ENCODE measurements around the genes STXBP1, SH2D3C and DPM2.

GRCh38 chr9:127210083-127211158 is 54.2 kb upstream of the GARNL3 start:
- PRO-cap: no peak

GRCh38 chr9:127424786-127425020 is 521 bp downstream of the ZNF79 start:
- PRO-cap: unidirectional peak, minus-strand start at chr9:127424871

DNA sequence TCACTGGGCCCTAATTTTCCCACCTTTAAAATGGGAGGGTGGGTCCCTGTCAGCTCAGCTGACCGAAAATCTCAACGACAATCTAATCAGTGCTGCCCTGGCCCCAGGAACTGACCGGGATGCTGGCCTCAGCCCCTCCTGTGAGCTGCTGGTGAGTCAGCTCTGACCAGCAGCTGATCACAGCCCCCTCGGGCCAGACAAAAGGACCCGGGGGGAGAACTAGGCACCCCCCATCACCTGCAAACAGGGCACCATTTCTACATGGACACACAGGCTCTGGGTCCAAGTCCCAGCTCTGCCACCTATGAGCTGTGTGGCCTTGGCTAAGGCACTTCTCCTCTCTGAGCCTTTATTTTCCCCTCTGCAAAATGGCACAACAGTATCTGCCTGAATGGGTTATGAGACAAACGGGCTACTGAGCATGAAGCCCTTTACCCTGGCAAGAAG is 29.3 kb downstream of the NIBAN2 start:
- PRO-cap: unidirectional peak, minus-strand start at position 112 of the sequence

DNA sequence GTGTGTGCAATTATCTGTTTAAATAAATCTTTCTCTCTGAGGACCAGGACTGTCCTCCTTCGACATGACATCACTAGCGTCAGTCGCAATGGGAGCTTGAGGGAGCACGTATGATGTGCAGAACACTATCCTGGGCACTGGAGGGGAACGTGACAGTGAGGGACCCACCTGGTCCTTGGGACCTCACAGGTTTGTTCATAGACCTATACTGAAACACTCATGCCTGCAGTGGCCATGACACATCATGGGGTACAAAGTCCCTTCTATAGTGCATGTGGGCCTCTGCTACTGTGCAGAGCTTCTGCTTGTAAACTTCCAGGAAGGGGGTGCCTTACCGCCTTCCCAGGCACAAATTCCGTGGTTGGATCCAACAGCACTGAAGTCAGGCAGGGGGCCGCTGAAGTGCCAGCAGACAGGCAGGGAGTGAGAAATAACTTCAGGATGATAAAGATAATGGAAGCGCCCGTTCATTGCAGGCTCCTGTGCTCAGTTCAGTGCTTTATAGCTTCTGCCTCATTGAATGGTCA is 7.2 kb upstream of the NIBAN2 start:
- PRO-cap: bidirectional peak, plus-strand start at position 351 of the sequence, minus-strand start at position 210 of the sequence

DNA sequence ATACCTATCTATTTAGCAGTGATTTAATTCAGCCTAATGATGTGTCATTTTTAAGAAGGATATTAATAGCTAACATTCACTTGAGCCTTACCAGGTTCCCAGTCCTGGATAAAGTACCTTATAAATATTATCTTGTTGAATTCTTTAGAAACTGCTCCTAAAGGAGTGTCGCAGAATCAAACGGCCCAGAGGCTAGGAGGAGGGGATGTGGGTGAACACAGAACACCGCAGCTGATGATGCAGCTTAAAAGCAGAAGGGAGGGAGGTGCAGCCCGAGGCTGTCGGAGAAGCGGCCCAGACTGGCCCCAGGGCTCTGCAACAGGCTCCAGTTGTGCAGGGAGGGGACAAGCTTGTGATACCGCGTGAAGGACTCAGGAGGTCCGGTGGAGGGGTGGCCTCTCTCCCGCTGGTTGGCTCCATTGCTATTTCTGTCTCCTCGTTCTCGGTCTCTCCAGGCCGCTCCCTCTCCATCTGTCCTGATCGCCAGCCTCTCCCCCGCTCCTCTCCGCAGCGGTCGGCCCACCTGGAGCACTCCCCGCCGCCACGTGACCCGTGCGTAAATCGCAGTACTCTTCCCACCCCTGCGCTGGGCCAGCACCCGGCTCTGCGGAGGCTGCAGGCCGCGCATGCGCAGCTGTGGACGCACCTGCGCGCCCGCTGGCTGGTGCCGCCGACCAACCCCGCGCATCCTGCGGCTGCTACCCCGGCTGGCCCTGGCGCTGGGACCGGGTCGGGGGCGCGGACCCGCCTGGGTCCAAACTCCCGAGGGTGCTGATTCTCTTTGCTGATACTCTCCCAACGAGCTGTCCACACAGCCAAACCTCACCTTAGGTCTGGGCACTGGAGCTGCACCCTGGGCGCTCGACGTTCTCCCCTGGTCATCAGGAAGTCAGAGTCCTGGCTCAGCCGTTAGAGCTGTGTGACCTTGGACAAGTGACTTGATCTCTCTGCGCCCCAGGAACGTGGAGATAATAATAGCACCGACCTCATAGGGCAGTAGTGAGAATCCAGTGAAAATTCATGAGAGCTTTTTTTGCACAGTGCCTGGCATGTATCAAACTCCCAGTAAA is 3.8 kb upstream of the STXBP1 start:
- PRO-cap: bidirectional peak, plus-strand start at position 670 of the sequence, minus-strand start at position 478 of the sequence

GRCh38 chr9:127611613-127612788 is at the start of gene STXBP1:
Gene STXBP1, plus strand, starts transcription at chr9:127612277.
- PRO-cap: bidirectional peak, plus-strand start at chr9:127612292, minus-strand start at chr9:127612107

DNA sequence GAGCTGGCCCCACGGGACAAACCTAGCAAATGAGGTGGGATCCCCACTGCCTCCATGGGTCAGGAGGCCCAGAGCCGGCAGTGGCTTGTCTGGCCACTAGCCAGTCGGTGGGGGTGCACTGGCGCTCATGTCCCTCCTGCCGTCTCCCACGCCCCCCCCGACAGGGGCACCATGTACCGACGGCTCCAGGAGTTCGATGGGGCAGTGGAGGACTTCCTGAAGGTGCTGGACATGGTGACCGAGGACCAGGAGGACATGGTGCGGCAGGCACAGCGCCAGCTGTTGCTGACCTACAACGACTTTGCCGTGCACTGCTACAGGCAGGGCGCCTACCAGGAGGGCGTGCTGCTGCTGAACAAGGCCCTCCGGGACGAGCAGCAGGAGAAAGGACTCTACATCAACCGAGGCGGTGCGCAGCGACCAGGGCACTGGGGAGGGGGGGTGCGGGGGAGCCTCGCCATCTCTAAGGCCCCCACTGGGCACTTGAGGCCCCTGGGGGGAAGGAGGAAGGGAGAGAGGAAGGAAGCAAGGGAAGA is 8.1 kb downstream of the TTC16 start:
- PRO-cap: no peak

DNA sequence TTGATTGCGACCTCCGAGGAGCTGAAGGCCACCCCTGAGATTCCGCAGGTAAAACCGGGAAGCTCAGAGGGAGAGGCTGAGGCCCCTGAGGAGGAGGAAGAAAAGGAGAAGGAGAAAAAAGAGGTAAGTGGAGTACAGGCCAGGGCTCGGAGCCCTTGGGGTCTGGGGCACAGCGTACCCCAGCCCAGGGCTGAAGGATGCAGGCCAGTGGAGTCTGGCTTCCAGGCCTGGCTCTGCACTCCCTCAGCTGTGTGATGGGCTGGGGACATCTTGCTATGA is 7.8 kb downstream of the TOR2A start:
- PRO-cap: no peak

- PRO-cap: no peak
Measured at GRCh38 chr9:127738588-127738861, 3.4 kb upstream of the TOR2A start.

- PRO-cap: no peak
Measured at GRCh38 chr9:127742272-127743042, 7.4 kb upstream of the TOR2A start.

DNA sequence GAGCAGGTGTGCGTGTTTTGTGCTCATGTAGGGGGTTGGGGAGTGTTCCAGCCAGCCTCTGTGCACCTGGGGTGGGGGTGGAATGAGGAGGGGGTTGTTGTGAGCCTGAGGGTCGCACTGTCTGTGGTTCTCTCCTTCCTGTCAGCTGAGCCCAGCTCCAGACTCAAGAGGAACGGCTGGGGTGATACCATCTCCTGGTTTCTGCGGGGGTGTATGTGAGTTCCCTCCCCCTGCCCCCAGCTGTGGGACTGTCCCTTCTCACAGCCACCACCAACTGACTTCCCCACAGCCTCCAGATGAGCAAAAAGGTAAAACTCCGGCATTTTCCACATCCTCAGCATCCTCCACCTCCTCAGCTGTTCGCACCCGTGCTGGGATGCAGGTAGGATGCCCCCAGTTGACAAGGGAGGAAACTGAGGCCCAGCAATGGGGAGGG is 2.2 kb downstream of the SH2D3C start:
- PRO-cap: no peak

DNA sequence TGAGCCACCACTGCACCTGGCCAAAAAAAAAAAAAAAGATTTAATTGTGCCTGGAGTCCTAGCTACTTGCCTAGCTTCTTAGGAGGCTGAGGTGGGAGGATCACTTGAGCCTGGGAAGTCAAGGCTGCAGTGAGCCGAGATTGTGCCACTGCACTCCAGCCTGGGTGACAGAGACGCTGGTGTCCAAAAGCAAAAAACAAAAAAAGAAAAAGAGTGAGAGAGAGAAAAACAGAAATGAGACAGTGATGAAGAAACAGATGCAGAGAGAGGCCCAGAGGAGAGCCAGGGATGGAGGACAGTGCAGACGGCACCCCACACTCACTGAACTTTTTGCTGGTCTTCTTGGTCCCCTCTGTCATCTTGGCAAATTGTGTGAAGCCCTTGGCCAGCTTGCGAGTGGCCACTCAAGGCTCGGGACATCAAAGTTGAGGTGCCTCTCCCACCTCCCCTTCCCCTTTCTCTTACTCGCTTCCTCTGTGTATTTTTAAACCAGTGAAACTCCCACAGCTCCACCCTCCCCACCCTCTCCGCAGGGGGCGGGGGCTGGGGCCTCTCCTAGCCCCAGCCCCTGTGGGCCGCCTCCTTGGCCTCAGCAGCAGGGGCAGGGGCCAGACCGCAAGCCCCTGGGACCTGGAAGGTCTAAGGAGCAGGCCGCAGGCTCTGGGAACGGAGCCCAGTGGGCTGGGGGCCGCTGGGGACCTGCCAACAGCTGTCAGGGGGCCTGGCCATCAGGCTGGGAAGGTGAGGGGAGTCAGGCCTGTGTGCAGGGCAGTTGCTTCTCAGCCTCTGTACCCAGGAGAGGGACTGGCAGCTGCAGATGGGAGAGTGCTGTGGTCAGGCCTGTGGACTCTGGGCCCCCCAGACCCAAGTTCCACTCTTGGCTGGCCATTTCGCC is at the start of gene SH2D3C:
Gene SH2D3C, minus strand, starts transcription at position 398 of the 895 bp plus-strand sequence.
- PRO-cap: bidirectional peak, plus-strand start at position 592 of the sequence, minus-strand start at position 458 of the sequence

- PRO-cap: bidirectional peak, plus-strand start at chr9:127802925, minus-strand start at chr9:127802721
Measured at GRCh38 chr9:127801843-127802839, 541 bp upstream of the FPGS start.

DNA sequence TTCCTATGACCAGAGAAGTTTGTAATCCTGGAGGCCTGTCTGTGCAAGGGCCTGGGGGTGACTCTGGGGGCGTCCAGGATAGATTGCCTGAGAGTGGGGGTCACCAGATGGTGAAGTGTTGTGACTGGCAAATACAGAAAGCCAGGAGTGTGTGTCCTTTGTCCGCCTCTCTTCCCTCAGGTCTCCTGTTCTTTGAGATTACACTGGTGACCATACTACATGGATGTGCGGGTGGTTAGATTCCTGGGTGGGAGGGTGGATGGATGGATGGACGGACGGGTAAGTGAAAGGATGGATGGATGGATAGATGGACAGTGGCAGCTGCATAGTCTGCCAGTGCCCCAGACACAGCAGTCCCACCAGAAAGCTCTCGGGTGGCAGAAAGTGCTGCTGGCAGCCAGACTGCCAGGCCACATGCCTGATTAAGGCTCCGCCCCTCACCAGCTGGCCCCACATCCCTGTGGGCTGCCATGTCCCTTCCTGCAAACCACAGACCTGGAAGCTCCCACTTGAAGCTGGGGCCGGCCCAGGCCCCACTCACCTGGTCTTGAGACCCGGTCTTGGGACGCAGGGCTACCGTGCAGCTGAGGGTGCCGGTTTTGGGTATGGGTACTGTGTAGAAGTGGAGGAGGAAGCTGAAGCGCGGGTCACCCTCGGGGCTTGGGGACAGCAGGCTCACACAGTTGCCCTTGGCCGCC is 15.0 kb downstream of the FPGS start:
- PRO-cap: no peak

GRCh38 chr9:127818277-127818780 is 15.6 kb downstream of the FPGS start:
- PRO-cap: no peak

- PRO-cap: no peak
Measured at GRCh38 chr9:127829201-127829711, 25.2 kb downstream of the ENG start.

DNA sequence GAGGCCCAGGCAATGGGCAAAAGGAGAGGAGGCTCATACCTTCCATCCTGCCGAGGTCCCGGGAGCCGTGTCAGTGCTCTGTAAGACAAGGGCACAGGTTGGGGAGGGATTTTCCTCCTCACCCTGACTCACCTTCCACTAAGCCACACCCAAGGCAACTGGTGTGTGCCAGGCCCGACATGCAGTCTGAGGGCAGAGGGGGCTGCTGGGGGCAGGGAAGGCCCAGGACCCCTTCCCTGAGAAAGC is 3.0 kb downstream of the AK1 start:
- PRO-cap: unidirectional peak, minus-strand start at position 72 of the sequence

- PRO-cap: no peak
Measured at GRCh38 chr9:127936356-127936797, 1.3 kb downstream of the DPM2 start.

DNA sequence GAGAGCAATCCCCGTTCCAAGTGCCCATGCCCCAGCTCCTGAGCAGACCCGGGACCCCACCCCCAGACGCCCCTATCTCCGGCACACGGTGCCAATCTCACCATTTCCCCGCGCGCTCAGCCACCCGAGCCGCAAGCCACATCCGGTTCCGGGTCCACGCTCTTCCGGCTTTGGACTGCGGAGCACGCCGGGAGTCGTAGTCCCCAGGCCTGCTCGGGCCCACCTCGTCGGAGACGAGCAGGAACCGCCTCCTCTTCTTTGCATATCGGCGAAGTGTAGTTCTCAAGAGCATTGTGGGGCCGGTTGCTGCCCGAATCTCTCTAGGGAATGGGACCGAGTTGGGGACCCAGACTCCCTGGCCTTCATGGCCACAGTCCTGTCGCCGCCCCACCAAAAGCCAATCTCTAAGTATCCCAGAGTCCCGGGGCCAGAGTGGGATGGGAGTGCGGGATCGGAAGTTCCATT is at the start of gene DPM2:
Gene DPM2, minus strand, starts transcription at position 138 of the 465 bp plus-strand sequence.
- PRO-cap: bidirectional peak, plus-strand start at position 291 of the sequence, minus-strand start at position 118 of the sequence

DNA sequence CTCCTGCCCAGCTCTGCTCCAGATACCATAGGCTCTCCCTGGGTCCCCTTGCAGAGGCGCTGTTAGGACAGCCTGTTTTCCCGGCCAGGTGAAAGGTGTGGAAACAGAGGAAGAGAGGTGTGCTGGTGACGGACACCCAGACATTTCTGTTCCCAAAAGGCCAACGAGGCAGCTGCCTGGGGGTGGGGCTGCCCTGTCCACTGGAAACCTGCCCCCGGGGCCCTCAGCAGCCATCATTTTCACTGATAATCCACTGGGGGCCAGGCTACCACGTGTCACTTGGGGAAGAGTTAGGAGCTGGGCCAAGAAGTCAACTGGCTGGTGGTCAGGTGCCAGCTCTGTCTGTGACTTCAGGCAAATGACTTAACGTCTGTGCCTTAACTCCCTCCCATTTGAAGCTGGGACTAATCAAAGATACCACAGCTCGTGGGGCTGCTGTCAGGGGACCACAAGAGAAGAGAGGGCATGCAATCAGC is 12.1 kb upstream of the DPM2 start:
- PRO-cap: no peak